Measurements from ENCODE around the genes APOBEC3B and APOBEC3H.

DNA sequence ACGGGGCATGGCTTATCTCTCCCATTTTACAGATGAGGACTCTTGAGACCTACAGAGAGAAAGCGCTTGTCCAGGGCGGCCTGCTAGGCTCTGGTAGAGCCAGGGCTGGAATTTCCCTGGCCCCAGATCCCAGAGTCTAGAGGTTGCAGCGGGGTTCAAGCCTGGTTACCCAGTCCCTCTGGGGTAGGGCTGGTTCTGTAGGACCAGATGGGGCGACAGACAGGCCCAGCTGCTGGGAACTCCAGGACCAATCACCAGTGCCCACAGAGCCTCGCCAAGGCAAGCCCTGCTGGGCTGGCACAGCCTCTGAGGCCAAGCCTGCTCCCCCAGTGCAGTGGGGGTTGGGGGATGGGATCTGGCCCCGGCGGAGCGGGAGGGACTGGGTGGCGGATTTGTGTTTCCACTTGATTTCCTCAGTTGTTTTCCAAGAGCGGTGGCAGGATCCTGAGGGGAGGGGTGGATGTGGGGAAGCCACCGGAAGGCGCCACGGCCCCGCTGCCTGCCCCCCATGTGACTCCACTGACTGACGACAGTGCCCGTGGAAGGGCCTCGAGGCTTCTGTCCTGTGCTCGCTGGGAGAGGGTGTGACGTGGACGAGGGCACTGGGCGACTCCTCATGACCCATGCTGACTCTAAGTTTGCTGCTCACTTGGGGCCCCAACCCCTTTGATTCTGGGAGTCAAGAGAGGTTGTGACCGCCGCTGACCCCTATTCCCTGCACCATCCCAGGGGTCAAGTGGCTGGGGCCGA is 23.8 kb upstream of the PICK1 start:
- PRO-cap, result no peak

GRCh38 chr22:38205188-38205846 is 3.5 kb downstream of the MAFF start:
- PRO-cap, result no peak

- PRO-cap, result no peak
These were observed 18.7 kb downstream of the MAFF start for GRCh38 chr22:38220179-38221181.

- PRO-cap, result no peak
These were observed 31.9 kb downstream of the TMEM184B start for GRCh38 chr22:38240852-38241374.

DNA sequence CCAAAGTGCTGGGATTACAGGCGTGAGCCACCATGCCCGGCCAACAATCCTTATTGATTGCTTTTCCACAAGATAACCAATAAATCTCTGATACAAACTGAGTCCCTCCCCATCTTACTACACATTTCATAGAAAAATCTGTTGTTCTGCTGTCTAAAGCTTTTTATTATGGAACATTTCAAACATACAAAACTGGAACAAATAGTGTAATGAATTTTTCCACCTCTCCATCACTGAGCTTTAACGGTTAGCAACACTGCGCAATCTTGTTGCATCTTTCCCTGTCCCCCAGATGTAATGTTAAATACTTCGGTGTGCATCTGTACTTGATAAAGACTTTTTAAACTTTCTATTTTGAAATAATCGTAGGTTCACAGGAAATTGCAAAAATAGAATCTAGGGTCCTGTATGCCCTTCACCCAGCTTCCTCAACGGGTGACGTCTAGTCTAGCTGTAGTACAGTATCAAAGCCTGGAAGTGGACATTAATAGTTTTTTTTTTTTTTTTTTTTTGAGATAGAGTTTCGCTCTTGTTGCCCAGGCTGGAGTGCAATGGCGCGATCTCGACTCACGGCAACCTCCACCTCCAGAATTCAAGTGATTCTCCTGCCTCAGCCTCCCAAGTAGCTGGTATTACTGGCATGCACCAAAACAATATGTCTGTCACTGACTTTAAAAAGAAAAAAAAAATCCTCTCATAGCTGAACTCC is 16.2 kb downstream of the TMEM184B start:
- PRO-cap, result no peak

DNA sequence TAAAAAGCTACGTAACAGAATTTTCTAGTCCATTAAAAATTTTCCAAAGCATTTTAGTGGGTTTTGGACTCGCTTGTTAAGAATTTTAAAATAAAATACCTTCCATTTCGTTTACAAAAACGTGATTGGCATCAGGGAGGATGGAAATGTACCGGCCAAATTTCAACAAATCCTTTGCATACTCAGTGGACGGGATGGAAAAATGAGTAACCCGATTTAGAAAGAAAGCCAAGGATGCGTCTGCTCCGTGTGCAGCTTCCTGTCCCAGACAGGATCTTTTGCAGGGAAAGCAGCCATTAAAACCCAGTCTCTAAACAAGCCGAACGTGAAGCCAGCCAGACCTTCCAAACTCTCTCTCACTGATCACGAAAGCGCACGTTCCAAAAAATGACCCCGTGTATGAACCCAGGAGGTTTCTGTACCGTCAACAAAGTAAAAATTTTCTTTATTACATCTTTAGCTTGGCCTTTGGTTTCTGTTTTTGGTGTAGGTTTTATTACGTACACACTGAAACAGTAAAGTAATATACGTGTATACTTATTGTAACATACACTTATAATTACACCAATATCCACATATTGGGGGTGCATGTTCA is 15.5 kb downstream of the TMEM184B start:
- PRO-cap, result no peak

GRCh38 chr22:38292508-38293672 is 20.1 kb upstream of the TMEM184B start:
- PRO-cap, result no peak

DNA sequence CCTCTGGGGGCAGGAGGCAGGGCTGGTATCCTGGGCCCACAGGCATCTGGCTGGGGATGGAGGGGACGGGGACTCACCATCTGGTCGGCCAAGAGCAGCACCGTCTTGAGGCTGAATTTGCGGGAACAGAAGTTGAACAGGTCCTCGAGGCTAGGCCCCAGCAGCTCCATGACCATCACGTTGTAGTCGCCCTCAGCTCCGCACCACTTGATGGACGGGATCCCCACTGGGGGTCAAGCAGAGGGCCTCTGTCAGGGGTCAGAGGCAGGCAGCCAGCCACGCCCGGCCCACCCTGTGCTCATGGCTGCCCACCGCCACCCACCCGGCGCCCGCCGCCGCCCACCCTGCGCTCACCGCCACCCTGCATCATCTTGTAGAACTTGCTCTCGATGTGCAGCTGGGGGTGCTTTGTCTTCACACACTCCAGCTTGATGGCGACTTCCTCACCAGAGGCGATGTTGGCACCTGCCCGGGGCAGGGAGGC is 14.4 kb downstream of the CSNK1E start:
- PRO-cap, result no peak

DNA sequence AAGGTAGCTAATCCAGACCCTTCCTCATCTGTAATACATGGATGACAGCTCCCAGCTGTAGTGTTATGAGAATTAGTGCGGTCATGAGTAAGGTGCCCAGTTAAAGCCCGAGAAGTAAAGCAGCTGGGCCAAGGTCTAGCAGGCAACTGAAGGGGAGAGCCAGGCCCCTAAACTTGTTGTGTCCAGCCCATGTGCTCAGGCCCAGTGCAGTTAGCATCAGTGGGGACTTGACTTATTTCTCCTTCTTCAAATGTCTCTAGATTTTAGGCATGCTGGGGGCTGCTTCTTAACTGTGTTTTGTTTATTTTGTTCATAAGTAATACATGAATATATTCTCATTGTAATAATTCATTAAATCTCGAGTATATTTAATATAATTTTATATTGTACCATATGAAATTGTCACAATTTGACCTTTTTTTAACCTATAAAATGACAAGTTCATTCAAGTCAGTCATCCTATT is 1.2 kb downstream of the CBY1 start:
- PRO-cap, result no peak

- PRO-cap, result no peak
These were observed 24.7 kb downstream of the GTPBP1 start for GRCh38 chr22:38730319-38730893.

- PRO-cap, result no peak
These were observed 978 bp upstream of the SUN2 start for GRCh38 chr22:38756699-38757253.

DNA sequence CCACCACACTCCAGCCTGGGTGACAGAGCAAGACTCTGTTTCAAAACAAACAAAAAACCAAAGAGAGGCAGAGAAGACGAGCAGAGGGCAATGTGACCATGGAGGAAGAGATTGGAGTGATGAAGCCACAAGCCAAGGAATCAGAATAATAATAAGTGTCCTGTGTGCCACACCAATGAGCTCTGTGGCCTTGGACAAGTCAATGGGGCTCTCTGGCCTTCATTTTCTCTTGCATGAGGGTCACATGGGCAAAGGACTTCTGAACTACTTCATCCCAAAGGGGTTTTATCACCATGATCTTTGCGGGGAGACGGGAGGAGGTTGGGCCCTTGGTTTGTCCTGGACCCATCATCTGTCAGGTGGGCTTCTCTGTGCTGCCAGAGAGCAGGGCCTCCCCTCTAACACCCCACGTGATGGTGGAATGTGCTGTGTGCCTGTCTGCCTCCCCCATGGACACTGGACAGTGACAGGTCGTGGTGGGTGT is 2.3 kb upstream of the SUN2 start:
- PRO-cap, result no peak

DNA sequence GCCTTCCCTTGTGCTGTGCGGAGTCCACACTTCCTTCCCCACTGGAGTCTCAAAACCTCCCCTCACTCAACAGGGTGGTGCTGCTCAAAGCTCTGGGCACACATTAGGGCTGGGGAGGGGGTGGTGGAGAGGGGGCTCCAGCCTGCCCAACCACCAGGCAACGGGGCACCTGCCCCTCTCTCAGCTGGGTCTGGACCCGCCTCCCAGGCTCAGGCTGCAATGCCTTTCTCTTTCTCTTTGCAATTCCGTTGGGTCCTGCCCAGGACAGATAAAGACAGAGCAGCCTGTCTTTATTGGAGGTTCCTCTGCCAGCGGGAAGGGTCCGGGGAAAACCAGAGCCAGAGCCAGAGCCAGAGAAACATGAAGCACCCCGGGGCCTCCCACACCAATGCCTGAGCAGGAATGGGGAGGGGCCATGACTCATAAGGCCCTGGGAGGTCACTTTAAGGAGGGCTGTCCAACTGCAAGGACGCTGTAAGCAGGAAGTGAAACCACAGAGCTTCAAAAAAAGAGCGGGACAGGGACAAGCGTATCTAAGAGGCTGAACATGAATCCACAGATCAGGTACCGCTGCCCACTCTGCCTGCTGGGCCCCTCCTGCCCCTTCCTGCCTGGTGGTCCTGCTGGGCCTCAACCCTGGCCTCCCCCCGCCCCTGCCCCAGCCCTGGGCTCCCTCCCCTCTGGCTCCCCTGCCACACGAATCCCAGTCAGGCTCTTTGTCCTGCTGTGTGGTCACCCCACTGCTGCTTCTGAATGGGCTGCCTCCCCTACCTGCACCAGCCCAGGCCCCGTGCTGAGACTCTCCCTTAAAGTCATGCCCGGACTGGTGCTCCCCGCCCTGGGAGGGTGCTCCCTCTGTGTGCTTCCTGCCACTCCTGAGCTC is at the start of gene APOBEC3B:
APOBEC3B (plus strand) TSS at position 441 of the 883 bp plus-strand sequence.
- PRO-cap, result no peak

DNA sequence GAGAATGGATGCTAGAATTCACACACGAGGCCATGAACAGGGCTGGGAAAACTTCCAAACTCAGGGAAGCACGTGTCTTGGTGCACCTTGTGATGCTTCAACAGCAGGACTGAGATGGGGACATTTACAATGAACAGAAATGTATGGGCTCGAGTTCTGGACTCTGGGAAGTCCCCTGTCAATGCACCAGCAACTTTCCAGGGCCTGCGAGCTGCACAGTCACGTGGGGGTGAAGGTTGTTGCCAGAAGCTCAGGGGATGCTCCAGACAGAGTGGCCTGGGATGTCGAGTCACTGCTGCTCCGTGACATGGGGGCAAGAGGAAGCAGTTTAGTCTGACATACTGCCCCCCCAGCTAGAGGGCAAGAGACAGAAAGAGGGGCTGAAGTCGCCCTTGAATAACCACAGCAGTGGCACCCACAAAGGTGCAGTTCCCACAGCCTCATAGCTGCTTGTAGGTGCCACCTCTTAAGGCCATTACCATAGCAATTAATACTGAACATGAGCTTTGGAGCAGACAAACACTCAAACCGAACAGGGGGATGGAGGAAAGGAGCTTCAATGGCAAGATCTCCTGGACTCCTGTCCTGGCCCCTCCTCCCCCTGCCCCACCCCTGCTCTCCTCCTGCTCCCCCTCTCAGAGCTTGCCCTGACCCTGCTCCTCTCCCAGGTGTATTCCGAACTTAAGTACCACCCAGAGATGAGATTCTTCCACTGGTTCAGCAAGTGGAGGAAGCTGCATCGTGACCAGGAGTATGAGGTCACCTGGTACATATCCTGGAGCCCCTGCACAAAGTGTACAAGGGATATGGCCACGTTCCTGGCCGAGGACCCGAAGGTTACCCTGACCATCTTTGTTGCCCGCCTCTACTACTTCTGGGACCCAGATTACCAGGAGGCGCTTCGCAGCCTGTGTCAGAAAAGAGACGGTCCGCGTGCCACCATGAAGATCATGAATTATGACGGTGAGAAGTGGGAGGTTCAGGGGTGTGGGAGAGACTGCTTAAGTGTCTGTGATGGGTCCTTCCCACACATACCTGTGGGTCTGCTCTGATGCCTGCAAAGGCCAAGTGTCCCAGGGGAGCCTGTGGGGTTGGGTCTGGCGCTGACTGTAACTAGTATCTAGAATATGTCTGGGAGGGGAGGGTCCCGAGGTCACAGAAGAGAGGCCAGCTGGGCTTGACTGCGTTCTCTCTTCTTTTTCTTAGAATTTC is 3.6 kb downstream of the APOBEC3G start:
- PRO-cap, result bidirectional peak, plus-strand start at position 269 of the sequence, minus-strand start at position 116 of the sequence; bidirectional peak, plus-strand start at position 526 of the sequence, minus-strand start at position 304 of the sequence; bidirectional peak, plus-strand start at position 1,032 of the sequence, minus-strand start at position 876 of the sequence

DNA sequence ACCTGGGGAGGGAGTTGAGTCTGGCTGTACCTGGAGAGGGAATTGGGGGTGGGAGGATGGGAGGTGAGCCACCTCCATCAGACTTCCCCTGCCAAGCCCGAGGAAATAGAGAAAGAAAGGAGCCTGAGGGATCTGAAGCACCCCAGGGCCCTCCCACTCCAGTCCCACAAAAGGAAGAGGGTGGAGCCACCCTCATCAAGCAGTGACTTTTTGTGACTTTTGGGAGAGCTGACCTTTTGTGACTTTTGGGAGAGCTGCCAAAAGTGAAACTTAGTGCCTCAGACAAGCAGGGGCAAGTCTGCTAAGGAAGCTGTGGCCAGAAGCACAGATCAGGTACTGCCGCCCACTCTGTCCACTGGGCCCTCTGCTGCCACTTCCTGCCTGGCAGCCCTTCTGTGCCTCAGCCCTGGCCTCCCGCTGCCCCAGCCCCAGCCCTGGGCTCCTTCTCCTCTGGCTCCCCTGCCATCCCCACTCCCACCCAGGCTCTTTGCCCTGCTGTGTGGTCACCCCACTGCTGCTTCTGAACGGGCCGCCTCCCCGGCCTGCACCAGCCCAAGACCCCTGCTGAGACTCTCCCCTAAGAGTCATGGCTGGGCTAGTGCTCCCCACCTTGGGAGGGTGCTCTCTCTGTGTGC is at the start of gene APOBEC3H:
APOBEC3H (plus strand) TSS at position 234 of the 635 bp plus-strand sequence.
- PRO-cap, result unidirectional peak, plus-strand start at position 281 of the sequence; bidirectional peak, plus-strand start at position 373 of the sequence, minus-strand start at position 369 of the sequence

GRCh38 chr22:39214281-39215385 is 30.1 kb downstream of the PDGFB start:
- PRO-cap, result no peak

DNA sequence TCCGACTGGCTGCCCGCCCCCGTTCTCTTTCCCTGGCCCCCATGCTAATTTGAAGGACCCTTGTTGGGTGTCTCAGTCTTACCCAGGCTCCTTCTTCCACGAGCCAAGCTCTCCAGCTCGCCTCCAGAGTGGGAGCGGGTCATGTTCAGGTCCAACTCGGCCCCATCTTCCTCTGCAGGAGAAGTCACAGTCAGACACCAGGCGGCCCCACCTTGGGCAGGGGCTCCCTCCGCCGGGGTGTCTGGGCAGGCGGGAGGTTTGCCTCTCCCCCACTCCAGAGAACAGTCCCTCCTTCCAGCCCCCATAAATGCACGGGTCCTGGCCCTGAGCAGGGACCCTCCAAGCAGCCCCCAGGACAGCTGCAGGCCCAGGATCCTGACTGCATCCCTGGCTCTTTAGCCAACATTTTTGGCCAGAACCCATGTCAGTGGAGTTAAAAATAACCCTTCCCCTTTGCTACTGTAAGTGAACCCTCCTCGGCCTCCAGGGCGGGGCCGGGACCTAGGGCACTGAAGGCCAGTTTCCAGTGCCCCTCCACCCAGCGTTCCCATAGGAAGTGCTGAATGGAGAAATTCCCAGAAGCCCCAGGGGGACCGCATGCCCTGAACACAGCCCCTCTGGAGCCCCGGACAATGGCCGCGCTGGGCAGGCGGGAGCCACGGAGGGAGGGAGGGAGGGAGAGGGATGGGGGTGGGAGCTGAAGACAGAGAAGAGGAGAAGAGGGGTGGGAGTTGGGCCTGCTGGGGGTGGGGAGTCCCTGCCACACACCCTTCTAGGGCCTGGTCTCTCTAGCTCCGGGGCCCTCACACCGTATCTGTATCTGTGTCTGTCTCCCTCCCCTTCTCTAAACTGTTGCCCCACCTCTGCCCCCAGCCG is 11.2 kb downstream of the PDGFB start:
- PRO-cap, result no peak

GRCh38 chr22:39266293-39266904 is 21.6 kb upstream of the PDGFB start:
- PRO-cap, result no peak

DNA sequence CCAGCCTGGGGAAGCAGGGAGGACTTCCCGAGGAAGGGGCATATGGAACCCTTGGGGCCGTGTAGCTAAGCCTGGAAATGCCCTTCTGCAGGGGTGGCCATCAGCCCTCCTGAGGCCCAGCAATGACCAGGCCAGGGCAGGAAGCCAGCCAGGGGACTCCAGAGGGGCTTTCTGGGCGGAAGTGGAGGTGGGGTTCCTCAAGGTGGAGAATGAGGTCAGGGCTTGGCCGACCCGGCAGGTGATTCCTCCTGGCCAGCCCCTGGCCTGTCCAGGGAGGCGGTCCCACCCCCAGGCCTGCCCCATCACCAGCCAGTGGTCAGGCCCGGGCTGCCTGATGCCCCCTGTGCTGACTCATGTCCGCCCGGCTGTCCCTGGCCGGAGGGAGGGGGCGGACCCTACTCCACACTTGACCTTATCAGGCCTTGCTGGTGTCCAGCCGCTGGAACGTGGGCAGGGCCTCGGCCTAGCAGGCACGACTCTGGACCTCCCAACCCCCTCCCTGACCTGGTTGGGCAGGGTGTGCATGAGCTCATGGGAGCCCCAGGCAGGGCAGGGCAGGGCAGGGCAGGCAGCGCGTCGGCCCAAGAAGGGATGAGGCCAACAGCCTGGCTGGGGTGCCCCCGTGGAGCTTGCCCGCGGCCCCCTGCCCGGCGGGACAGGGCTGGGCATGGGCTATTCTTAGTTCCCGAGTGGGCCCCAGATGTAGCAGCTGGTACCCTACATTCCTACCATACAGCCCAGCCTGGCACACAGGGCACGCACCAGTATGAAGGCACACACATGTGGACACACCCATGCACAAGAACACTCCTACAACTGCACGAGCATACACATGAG is 35.9 kb downstream of the RPL3 start:
- PRO-cap, result no peak

GRCh38 chr22:39287063-39287522 is 32.3 kb downstream of the RPL3 start:
- PRO-cap, result no peak

Data from natural killer cell (primary cell).